Melanocyte of skin (primary cell): ENCODE data around the genes GATAD2A and CILP2.

- CAGE, long polyA plus RNA, 2 experiments = no peak in any of the 2 experiments
Measured at GRCh38 chr19:18572394-18572625, 653 bp downstream of the UBA52 start.

GRCh38 chr19:18644317-18644716 lies 7.5 kb downstream of the KLHL26 start:
- CAGE, long polyA plus RNA, 2 experiments = no peak in any of the 2 experiments

DNA sequence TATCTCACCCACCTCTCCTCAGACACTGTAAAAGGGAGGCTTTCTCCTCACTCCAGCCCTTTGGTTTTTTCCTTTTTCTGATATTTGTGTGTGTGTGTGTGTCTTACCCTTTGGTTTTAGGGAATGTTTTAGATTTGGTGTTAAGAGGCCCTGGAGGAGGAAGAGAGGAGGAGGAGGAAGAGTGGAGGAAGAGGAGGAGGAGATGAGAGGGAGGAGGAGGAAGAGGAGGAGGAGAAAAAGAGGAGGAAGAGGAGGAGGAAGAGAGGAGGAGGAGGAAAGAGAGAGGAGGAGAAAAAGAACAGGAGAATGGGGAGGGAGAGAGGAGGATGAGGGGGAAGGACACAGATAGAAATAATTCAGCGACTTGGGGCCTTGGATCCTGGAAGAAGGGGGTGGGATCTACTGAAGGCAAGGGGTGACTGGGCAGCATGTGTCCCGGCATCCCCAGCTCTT lies 10.6 kb downstream of the KLHL26 start:
- CAGE, long polyA plus RNA, 2 experiments = no peak in any of the 2 experiments

- CAGE, long polyA plus RNA, 2 experiments = no peak in any of the 2 experiments
Measured at GRCh38 chr19:18759624-18760248, 31.4 kb downstream of the COMP start.

DNA sequence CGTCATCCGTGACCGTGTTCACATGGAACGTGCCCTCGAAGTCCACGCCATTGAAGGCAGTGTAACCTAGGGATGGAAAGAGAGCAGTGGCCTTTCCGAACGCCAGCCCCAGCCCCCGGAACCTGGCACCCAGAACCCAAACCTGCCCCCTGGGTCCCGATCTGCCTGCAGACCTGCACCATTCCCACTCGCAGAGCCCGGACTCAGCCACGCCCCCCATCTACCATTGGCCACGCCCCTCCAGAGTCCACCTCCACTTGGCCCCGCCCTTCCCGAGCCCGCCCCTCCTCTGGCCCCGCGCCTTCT lies 6.1 kb downstream of the COMP start:
- CAGE, long polyA plus RNA, 2 experiments = no peak in any of the 2 experiments

DNA sequence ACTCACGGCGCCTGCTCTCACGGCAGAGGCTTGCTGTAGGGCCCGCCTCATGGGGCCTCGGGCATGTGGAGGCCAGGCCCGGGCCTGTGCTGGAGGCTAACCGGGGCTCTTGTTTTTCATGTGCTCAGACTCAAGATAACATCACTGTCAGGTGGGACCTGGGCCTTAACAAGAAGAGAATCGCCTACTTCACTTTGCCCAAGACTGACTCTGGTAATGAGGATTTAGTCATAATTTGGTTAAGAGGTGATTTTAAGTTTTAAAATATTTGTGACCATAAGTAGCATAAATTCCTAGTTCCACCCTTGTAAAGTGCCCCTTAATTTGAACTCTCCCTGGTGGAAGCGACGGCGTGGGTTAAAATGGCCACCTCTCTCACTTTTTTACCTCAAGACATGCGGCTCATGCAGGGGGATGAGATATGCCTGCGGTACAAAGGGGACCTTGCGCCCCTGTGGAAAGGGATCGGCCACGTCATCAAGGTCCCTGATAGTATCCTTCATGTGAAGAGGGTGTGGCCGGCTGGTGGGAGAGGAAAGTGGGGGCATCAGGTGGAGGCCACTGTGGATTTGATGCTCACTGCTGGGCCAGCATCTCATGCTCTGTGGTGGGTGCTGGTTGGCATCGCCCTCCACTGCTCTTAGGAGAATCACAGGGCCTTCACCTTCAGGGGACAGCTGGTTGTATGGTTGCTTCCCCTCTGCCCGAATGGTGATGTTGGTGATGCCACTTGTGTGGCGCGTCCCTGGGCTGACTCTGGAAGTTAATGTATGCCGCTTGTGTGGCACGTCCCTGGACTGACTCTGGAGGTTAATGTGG lies 21.3 kb downstream of the UPF1 start:
- CAGE, long polyA plus RNA, 2 experiments = no peak in any of the 2 experiments

- CAGE, long polyA plus RNA, 2 experiments = no peak in any of the 2 experiments
Measured at GRCh38 chr19:18900297-18900694, 4.3 kb upstream of the CERS1 start.

- CAGE, long polyA plus RNA, 2 experiments = no peak in any of the 2 experiments
Measured at GRCh38 chr19:18900695-18901309, 4.8 kb upstream of the CERS1 start.

DNA sequence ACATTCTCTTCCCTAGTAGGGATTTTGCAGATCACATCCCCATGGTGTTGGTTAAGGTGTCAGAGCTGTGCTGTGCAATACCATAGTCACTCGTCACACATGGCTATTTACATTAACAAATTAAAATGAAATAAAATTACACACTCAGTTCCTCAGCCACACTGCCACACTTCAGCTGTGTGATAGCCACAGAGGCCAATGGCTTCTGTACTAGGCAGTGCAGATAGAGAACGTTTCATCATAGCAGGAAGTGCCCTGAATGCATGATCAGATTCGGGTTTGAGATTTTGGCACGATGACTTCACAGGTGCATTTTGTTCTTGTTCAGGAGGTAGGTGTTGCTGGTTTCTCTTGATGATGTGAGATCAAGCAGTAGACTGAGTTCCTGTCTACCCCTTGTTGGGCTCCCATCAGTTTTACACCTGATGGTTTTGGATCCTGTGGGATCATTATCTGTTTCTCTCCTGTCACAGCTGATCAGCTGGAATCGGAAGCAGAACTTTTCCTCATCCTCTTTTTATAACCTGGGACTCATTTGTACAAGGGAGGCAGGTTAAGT lies 6.5 kb downstream of the ARMC6 start:
- CAGE, long polyA plus RNA, 2 experiments = no peak in any of the 2 experiments

- CAGE, long polyA plus RNA, 2 experiments = no peak in any of the 2 experiments
Measured at GRCh38 chr19:19137477-19138181, 649 bp downstream of the TMEM161A start.

DNA sequence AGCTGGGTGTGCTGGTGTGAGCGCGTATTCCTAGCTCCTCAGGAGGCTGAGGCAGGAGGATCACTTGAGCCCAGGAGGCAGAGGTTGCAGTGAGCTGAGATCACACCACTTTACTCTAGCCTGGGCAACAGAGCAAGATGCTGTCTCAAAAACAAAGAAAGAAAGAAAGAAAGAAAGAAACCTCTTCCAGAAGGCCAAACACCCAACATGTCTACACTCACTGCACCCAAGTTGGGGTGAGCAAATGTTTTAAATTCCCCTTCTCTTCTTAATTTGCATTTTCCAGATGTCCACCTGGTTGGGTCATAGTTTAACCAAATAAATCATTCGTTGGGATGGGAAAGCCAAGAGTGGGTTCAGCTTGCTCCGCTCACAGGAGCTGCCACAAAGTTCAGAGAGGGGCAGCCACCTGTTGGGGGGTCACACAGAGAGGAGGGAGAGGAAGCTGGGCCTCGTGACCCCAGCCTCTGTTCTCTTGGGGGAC lies 2.6 kb downstream of the MEF2B start:
- CAGE, long polyA plus RNA, 2 experiments = no peak in any of the 2 experiments

- CAGE, long polyA plus RNA, 2 experiments = no peak in any of the 2 experiments
Measured at GRCh38 chr19:19193781-19194259, 1.8 kb downstream of the RFXANK start.

- CAGE, long polyA plus RNA, 2 experiments = no peak in any of the 2 experiments
Measured at GRCh38 chr19:19360943-19361703, 40.5 kb downstream of the MAU2 start.

- CAGE, long polyA plus RNA, 2 experiments = no peak in any of the 2 experiments
Measured at GRCh38 chr19:19380942-19381443, 24.5 kb upstream of the GATAD2A start.

DNA sequence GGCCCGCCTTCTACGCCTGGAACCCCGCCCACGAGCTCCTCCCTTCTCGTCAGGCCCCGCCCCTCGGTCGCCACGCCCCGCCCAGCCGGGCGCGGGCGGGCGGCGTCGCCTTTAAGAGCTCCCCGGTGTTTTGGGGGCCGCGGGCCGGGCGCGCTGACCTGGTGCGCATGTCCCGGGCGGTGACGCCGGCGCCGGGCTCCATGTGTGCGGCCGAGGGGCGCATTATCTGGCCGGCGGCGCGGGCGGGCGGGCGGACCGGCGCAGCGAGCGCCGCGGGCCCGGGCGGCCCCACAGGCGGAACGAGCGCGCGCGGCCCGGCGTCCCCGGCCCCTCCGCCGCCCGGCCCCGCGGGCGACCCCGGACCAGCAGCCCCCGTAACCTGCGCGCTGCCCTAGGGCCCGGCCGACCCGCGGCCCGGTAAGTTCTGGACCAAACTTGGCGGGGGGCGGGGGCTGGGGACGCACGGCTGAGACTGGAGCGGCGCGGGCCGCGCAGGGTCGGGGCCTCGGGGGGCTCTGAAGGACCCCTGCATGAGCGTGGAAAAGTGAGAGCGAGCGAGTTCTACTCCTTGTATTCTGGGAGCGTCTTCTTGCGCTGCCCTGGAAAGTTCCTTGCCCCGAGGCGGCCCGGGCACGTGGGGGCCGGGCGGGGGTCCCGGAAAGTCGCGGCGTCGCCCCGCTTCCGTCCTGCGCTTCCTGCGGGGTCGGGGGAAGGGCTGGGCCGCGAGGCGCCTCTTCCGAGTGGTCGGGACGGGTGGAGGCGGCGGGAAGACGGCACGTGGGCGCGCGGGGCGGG lies at the start of gene GATAD2A:
Gene GATAD2A (plus strand): TSS at position 73 of the 795 bp plus-strand sequence.
- CAGE, long polyA plus RNA, 2 experiments = no peak in any of the 2 experiments

- CAGE, long polyA plus RNA, 2 experiments = no peak in any of the 2 experiments
Measured at GRCh38 chr19:19416241-19416755, 10.8 kb downstream of the GATAD2A start.

DNA sequence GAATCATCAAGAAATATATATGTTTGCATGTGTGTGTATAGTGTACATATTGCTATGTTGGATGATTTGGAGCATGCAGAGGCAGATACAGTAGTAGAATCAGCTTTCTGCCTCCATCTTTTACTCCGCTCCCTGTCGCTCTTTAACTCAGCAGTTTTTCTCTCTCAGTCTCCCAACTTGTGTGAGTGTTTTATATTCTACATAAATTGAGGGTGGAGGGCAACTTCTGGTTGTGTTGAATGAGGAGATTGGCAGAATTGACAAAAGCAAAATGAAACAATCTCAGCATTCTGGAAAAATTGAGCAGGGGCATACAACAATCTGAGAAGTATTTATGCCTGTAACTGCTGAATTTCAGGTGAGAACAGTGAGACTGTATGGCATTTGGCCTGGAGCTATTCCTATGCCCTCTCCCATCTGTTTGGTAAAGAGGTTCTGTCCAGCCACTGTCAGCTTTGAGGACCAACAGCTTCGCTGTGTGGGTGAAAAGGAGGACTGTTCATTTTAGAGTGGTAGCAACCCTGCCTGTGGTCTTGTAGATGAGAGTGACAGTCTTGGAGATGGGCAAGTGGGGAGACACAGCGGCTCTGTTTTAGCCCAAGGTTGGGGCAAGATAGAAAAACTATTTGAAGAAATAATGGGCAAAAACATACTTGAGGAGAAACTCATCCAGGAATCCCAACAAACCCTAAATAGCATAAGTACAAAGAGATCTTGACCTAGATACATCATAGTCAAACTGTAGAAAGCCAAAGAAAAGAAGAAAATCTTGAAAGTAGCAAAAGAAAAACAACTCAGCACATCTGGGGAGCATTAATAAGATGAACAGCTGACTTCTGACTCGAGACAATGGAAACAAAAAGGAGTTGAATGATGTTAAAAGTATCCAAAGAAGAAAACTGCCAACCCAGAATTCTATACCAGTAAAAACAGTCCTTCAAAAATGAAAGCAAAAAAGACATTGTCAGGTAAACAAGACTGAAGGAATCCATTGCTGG lies 47.3 kb downstream of the TSSK6 start:
- CAGE, long polyA plus RNA, 2 experiments = no peak in any of the 2 experiments

DNA sequence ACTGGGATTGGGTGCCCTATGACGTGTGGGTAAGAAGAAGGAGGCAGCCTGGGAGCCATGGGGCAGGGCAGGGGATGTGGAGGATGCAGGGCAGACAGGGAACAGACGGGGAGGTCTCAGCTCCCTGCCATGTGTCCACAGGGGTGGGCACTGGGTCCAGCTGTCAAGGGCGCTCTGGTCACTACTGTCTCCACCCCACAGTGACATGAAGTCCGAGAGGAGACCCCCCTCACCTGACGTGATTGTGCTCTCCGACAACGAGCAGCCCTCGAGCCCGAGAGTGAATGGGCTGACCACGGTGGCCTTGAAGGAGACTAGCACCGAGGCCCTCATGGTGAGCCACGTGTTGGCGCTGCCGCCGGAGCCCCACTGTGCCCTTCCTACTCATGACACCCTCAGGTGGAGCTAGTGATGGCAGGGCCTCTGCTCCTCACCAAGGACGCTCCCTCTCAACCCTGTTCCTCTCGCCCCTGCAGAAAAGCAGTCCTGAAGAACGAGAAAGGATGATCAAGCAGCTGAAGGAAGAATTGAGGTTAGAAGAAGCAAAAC lies 23.2 kb downstream of the TSSK6 start:
- CAGE, long polyA plus RNA, 2 experiments = no peak in any of the 2 experiments

DNA sequence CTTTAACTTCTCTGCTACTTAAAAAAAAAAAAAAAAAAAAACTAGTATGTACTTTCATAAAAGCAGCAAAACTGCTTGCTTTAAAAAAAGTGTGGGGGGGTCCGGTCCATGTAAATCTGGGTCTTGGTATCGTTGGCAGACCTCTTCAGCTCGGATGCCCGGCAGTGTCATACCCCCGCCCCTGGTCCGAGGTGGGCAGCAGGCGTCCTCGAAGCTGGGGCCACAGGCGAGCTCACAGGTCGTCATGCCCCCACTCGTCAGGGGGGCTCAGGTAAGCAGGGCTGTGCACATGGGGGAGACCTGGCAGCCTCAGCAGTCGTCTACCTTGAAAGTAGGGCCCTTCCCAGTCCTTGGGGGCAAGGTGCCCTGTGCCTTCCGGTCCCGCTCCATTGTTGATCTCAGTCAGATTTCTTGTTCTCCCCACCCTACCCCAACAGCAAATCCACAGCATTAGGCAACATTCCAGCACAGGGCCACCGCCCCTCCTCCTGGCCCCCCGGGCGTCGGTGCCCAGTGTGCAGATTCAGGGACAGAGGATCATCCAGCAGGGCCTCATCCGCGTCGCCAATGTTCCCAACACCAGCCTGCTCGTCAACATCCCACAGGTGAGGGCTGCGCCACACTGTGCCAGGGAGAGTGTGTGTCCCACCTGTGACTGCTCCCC lies 19.6 kb downstream of the TSSK6 start:
- CAGE, long polyA plus RNA, 2 experiments = no peak in any of the 2 experiments

GRCh38 chr19:19537623-19538544 lies at the start of gene CILP2:
Gene CILP2 (plus strand): TSS chr19:19538265.
- CAGE, long polyA plus RNA, 2 experiments = no peak in any of the 2 experiments